Calu3 (cell line): ENCODE results near the genes TAAR1, VNN1 and ALDH8A1.

DNA sequence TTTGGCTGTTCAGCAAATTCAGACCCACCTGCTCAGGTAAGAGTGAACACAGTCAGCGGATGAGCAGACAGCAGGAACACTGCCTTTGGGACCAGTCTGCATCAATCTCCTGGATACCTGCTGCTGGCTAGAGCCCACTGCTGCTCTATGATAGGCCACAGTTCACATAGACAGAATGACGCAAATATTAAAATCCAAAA, at the start of gene TAAR1:
Gene TAAR1, minus strand, starts transcription at position 81 of the 200 bp plus-strand sequence.
- PRO-cap, result no peak

- PRO-cap, result no peak
Observed at GRCh38 chr6:132713559-132714601, at the start of gene VNN1. VNN1 (minus strand) TSS chr6:132714055.

GRCh38 chr6:133242778-133243289, 1.7 kb downstream of the EYA4 start:
- PRO-cap, result bidirectional peak, plus-strand start at chr6:133243186, minus-strand start at chr6:133242935

DNA sequence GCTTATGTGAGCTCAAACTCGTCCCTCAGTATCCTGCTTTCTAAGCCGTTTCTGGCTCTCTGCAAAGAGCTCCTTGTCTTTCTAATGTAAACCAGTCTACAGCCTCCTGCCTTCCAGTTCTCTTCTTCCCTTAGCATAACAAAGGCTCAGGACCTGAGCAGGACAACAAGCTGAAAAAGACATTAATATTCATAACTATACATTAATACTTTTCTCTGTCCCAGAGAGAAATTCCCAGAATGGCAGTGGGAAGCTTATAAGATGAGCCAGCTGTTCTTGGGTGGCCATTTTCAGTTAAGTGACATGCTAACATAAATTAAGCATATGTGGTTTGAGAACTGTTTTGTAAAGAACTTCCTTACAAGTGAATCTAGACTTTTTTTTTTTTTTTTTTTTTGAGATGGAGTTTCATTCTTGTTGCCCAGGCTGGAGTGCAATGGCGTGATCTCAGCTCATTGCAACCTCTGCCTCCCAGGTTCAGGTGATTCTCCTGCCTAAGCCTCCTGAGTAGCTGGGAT, 206.9 kb upstream of the TCF21 start:
- PRO-cap, result no peak

- PRO-cap, result no peak
Observed at GRCh38 chr6:133988605-133989301, 35.7 kb downstream of the TBPL1 start.

- PRO-cap, result no peak
Observed at GRCh38 chr6:133991805-133992855, 39.1 kb downstream of the TBPL1 start.

DNA sequence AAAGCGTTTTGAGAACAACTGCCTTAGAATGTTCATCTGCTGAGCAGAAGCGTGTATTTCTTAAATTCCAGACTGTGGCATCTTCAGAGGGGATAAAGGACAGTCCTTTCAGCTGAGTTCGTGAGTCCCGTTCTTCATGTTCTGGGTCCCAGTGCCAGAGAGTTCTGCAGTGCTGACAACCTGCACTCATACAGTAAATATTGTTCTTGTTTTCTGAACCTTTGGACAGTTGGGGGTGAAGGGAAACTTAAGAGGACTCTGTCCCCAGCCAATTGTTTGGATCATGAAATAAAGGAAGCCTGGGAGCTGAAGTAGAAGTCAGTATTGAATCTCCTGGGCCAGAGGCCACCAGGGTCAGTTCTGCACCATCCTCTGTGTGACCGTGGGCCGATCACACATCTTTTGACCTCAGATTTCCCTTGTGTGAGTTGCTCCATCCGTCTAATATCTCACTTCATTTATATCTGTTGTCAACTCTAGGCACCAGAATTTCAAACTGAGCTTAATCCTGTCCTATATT, 3.3 kb downstream of the SLC2A12 start:
- PRO-cap, result no peak

- PRO-cap, result no peak
Observed at GRCh38 chr6:134166281-134166670, 113.9 kb upstream of the SLC2A12 start.

- PRO-cap, result bidirectional peak, plus-strand start at chr6:134178804, minus-strand start at chr6:134178513
Observed at GRCh38 chr6:134177998-134179133, 125.9 kb upstream of the SLC2A12 start.

DNA sequence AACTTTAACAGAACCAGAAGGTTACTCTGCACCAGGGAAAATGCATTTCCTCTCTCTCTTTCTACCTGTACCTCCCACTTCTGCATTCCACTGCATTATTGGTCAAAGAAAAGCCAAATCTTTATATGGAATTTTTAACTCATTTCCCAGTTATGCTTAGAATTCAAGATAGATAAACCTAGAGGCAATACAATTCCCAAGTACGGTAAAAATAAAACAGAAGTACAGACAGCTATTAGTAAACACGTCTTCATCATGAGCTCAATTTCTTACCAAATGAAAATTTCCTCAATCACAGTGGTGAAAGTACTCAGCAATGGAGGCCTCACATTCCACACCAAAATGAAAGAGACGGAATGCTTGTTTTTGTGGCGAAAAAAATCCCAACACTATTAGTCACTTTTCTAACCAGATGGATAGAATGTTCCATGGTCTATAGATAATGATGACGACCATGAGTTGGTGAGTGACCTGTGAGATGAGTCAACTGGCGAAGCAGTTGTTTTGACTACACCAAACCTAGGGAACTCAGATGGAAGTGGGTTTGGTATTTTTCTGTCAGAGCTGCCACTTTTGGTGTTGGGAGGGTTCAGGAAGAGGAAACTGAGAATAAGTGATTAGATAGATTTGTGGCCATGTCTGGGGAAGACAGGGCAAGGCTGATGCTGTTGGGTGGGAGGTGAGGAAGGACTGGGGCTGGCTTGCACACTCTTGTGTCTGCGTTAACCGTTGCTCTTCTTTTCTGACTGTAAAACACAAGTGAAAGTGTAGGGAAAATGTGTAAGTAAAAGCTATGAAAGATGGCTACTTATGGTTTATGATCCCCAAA, 104.8 kb upstream of the SGK1 start:
- PRO-cap, result no peak

- PRO-cap, result no peak
Observed at GRCh38 chr6:134523931-134524417, 206.1 kb upstream of the SGK1 start.

DNA sequence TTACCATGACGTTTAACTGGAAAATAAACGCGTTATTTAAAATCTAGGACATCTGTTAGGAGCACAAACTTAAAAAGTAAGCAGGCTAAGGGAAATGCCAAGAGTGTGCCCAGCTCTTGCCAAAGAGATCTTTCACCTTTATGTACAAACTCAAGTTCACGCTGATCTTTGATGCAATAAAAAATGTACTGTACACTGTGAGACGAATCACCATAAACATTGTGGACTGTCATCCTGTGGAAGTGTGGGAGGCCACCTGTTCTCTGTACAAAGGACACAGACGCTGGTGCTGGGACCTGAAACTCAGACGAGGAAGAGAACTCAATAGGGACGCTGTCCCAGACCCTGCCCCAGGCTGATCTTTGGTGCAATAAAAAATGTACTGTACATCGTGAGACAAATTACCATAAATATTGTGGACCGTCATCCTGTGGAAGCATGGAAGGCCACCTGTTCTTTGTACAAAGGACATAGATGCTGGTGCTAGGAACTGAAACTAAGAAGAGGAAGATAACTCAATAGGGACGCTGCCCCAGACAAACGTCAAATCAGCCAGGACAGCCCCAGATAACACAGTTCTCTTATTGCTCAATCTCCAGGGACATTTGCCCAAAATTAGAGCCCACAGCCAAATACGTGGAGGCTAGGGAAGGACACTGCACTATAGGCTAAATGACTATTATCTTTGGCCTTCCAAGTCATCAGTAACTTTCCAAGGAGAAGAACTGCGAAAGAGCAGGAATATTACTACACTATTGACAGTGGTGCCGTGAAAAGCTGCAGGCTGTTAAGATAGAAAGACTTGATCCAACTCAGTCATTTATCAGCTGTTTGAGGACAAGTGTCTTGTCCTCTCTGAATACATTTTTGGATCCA, 312.8 kb upstream of the SGK1 start:
- PRO-cap, result no peak

DNA sequence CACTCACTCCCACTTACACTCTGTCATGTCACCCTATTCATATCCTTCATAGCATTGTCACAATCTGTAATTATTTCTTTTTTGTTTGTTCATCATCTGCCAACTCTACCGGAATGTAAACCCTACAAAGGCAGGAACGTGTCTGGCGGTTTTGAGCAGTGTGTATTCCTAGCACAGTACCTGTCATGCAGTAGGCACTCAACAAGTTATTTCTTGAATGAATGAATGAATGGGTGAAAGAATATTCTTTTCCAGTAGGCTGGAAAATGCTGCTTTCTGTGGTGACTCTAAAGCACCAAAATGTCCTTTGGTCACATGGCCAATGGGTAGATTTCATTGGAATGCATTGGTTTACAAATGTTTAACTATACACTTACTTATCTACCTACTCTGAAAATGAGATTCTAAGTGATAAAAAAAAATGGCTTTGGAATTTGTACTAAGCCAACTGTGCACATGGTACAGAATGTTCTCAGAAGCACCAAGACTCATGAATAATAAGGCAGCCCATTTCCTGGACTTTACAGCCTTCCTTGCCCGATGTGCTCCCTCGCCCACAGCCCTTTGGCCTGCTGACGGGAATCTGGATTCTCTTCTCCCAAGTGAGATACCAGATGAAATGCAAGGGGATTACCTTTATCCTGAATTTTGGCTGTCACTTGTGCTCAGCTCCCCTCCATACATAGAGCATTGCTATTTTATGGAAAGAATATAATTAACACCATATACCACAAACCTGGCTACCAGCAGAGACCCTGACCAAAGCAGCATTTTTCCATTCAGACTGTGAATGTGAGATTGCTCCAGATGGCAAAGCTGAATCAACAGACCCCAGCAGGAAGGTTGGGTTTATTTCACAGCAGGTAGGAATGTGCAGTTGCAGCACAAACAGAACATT, 273.3 kb downstream of the ALDH8A1 start:
- PRO-cap, result no peak

GRCh38 chr6:134851668-134852062, 98.2 kb downstream of the ALDH8A1 start:
- PRO-cap, result no peak

- PRO-cap, result no peak
Observed at GRCh38 chr6:134949966-134950540, at the start of gene ALDH8A1. ALDH8A1 (minus strand) TSS chr6:134950101.

DNA sequence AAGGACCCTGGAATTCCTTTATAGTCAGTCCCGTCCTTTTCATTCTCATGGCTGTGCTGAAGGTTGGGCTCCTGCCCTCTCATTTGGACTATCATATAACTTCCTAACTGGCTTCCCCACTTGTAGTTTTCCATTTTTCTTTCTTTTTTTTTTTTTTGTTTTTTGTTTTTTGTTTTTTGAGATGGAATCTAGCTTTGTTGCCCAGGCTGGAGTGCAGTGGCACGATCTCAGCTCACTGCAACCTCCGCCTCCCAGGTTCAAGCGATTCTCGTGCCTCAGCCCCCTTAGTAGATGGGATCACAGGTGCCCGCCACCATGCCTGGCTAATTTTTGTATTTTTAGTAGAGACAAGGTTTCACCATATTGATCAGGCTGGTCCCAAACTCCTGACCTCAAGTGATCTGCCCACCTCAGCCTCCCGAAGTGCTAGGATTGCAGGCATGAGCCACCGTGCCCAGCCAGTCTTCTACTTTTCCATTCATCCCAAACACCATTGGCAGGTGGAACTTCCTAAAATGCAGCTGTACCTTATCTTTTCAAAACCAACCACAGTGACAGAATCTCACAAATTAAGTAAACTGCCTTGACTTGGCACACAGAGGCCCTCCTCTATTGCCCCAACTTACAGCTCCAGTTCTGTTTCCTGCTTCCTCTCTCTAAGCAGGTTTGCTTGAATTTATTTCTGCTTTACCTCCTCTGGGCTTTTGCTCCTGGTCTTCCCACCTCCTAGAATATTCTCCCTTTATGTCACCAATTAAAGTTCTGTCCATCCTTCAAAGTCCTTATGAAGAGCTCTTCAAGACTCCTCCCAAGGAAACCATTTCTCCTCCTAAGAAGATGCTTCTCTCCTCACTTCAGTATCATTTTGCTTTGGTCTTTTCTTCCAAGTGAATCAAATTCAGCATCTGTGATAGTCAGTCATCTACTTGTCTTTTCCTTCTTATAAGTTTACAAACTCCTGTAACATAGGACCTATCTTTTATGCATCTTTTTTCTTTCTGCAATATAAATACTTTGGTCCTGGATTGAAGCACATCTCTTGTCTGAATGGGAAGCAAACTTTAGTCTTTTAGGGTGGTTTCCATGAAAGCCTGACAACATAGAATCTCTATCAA, 7.6 kb downstream of the MYB start:
- PRO-cap, result no peak

DNA sequence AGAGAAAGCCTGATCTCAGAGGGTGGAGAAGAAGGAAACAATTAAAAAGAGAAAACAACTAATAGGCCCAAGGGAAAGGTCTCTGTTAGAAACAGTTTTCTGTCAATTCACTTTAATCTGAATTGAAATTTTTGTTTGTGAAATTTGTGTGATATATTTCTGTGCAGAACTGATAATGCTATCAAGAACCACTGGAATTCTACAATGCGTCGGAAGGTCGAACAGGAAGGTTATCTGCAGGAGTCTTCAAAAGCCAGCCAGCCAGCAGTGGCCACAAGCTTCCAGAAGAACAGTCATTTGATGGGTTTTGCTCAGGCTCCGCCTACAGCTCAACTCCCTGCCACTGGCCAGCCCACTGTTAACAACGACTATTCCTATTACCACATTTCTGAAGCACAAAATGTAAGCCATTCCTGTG, 11.1 kb downstream of the MYB start:
- PRO-cap, result no peak

DNA sequence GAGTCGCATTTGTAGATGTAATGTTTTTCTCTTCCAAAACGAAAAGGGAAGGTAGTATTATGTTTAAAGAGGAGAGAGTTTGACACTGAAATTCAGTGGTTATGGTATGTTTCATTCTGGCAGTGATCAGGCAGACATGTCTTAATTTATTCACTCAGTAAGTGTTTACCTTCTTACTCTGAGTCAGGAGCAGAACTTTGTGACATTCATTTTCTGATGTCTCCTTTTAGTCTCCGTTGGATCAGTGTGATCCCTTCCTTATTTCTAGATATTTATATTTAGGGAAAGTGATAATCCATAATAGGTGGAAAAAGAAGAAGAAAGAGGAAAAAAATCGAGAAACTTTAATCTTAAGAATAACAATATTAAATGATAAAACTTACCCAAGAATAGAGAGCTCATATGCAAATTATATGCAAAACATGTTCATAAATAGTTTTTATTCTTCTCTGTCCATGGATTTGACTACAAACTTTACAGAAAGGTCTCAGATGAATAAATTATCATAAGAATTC, 11.9 kb downstream of the MYB start:
- PRO-cap, result no peak

DNA sequence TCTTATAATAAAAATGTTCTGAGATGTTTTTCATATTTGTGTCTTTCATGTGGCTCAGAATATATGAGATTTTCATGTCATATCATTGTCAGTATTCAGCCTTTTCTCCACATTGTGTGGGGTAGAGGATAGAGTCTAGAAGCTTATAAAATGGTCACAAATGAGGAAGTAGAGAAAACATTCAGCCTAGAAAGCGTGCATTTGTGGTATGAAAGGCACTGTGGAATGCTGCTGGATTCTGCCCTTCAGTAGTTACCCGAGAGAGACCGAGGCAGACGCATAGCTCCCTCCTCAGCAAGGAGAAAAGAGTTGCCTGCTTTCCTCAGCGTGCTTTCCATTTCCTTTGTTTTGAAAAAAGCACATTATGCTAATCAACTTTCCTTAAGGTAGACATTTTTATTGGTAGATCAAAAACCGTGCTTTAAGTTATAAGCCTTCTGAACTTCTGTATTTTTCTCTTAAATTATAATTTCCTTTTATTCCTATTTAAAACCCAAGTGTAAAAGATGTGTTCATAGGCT, 28.7 kb downstream of the MYB start:
- PRO-cap, result no peak

DNA sequence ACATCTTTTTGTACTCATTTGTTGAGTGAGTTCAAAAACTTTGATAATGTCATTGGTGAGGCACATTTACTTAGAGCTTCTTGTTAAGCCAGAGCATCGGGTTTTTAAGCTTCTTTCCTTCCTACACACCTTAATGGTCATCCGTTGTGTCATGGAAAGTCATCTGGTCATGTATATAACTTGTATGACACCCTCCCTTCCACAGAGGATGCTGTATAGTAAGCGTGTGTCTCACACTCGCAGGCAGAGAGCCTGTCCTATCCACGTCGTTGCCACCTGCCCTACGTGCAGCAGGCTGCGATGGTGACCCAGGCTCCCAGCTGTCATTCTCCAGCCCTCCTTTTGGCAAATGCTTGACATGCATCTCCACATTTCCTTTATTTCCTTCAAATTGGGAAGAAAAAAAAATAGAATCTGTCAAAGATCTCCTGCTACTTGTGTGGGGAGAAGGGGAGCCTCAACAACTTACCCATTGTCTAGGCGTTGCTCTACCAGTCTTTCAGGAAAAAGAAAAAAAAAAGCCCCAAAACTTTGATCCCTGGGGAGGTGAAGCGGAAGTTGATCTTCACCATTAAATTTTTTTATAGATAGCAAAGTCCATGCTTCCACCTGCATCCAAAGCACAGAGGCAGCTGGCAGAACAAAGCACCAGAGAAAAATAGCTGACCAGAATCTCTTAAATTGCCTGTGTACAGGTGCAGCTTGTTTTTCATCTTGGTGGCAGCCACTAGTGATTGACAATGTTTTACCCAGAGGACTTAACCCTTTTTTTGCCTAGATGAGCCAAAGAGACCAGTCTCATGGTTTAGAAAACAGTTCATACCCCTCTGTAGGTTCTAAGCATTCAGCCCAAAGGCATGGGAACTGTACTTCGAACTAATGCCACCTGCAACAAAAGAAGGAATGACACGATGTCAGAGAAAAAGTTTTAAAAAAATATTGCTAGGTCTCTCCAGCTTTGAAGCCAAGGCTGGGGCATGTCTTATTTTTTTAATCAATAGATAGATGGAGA, 85.8 kb downstream of the MYB start:
- PRO-cap, result no peak